SUDHL5 (cell line): Measurements from ENCODE around the genes IREB2, CHRNA5 and TMED3.

- PRO-cap, result bidirectional peak, plus-strand start at chr15:78438216, minus-strand start at chr15:78437909
Measured at GRCh38 chr15:78437405-78438374, at the start of gene IREB2. IREB2 (plus strand) TSS chr15:78438216.

GRCh38 chr15:78445877-78446858 is 8.2 kb downstream of the IREB2 start:
- PRO-cap, result no peak

DNA sequence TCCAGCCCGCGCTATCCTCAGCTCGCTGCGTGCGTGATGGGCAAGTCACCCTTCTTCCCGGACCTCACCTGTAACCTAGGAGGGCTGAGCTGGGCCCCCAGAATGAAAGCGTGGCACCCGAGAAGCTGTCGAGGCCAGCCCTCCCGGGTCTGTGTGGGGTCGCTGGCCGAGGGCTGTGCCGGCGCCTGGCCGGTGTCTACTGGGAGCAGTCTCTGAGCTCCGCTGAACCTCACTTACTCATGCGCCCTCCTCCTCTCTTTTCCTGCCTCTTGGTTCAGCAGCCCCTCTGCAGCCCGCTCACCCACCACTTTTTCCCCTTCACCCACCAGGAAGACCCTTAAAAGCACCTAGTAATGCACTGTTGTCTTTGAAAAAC is 405 bp downstream of the HYKK start:
- PRO-cap, result no peak

DNA sequence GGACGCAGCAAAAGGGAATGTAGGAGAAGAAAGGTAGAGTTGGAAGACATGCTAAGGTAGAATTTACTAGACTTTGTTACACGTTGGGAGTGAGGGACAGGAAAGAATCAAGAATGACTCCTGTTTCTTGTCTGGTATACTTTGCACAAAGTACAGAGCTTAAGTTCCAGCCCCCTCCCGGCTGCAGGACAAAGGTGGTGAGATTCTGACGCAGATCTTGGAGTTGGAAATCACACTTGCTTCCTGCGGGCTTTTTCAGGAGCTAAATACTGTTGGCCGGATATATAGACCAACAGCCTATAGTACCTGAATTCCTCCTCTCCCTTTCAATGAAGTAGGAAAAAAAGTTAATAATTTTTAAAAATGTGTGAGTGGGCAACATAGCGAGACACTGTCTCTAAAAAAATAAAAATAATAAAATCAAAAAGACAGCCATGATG is 979 bp downstream of the HYKK start:
- PRO-cap, result no peak

DNA sequence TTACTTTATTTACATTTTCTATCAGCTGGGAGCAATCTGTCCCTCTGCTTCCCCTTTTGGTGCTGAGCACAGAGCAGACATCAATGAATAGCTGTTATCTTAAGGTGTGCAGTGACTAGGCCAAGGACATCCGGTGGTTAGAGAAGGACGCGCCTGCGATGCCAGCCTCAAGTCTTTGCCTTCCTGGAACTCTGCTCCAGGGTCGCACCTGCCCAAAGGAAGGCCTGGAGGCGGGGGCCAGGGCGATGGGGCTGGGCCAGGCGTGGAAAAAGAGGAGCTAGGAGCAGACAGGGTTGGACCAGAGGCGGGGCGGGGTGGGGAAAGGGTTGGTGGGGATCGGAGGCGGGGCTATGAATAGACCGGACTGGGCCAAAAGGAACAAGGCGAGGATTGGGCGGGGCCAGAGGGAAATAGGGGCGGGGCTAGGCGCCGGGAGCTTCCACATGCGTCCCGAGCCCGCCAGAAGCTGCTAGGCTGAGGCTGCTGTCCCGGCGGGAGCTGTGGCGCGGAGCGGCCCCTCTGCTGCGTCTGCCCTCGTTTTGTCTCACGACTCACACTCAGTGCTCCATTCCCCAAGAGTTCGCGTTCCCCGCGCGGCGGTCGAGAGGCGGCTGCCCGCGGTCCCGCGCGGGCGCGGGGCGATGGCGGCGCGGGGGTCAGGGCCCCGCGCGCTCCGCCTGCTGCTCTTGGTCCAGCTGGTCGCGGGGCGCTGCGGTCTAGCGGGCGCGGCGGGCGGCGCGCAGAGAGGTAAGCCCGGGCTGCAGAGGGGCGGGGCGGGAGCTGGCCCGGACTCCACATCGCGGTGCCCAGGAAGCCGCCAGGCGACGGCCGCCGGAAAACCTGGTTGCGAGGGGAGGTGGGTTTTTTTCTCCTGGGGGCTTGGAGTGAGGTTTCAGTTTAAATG is at the start of gene CHRNA5:
CHRNA5 (plus strand) TSS at position 442 of the 904 bp plus-strand sequence.
- PRO-cap, result no peak

GRCh38 chr15:78726862-78727359 is 84.4 kb downstream of the ADAMTS7 start:
- PRO-cap, result unidirectional peak, plus-strand start at chr15:78727136

GRCh38 chr15:78727599-78728018 is 83.7 kb downstream of the ADAMTS7 start:
- PRO-cap, result no peak

DNA sequence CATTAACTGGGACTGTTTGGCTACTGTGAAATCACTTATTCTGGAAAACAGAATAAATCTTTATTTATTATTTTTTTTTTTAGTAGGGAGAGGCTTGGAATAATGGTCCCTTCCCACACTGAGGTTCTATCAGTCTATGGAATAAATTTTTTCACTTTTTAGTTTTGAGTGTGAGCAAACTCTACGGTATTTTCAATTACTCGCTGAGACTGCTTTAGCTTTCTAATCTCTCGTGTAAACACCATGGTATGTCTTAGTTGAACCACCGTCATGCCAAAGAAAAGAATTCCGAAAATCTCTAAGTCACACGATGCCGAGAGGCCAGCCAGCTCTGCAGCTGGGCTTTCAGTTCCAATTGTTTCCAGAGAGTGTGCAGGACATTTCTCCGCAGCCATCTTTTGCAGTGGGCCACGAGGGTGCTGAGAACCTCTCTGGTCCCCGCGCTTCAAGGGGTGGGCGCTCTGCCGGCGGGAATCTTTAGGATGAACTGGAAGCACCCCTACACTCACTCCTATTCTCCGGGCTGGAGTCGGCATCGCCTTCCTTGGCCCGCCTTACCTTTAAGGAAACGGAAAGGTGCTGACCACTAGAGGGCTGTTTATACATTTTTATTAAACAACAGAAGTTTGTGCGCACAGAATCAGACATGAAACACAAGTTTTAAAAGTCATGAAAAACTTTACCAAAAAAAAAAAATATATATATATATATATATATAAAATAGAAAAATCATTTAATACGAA is 12.8 kb upstream of the MORF4L1 start:
- PRO-cap, result no peak

DNA sequence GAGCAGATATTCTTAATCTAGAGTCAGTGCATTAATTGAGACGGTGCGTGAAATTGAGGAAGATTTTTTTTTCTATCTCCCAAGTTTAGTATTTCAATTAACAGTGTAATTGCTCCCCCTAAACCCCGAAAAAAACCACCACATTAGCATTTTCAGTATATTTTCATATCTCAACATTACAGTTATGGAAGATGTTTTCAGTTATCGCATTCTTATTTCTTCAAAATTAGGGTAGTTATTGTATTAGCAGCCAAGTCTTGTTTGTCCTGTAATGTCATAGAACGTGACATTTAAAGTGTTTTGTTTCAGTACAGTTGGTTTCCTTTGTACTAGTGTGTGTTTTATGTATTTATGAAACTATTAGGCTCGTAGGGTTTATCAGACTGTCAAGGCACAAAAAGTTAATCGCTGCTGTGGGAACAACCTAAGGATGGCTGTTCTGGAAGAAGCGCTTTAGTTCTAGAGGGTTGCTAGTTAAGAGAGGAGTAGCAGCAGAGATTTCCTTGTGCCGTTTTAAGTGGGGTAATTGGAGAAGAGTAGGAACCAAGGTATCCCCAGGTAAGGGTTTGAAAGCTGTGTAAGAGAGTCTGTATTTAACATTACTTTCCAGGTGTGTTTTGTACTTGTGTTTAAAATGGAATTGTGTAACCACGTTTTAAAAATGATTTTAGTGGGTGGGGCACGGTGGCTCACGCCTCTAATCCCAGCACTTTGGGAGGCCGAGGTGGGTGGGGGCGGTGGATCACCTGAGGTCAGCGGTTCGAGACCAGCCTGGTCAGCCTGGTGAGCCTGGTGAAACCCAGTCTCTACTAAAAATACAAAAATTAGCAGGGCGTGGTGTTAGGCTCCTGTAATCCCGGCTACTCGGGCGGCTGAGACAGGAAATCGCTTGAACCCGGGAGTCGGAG is 2.4 kb downstream of the MORF4L1 start:
- PRO-cap, result no peak

DNA sequence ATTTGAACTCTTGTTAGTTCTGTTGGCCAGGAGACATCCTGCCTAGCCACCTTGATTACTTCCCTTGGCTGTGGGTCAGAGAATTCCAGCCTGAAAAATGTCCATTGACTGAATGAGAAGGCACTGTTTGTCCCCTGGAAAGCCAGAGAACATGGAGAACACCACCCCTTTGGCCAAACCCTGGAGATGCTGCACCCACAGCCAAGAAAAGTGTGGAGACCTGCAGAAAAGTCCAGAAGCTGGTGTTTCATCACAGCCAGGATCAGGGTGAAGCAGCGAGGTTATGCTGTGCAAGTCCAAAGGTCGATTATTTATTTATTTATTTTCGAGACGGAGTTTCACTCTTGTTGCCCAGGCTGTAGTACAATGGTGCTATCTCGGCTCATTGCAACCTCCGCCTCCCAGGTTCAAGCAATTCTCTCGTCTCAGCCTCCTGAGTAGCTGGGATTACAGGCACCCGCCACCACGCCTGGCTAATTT is 5.4 kb upstream of the CTSH start:
- PRO-cap, result no peak

- PRO-cap, result no peak
Measured at GRCh38 chr15:78951826-78952535, 7.1 kb upstream of the CTSH start.

GRCh38 chr15:79078695-79079558 is 11.7 kb downstream of the RASGRF1 start:
- PRO-cap, result no peak

- PRO-cap, result no peak
Measured at GRCh38 chr15:79235984-79236248, 46.6 kb upstream of the ANKRD34C start.

- PRO-cap, result unidirectional peak, plus-strand start at chr15:79311157; unidirectional peak, plus-strand start at chr15:79311169
Measured at GRCh38 chr15:79310554-79311791, at the start of gene TMED3. TMED3 (plus strand) TSS chr15:79311112.

GRCh38 chr15:79883436-79884071 is 13.3 kb downstream of the MTHFS start:
- PRO-cap, result no peak

GRCh38 chr15:79897776-79898111 is 930 bp upstream of the MTHFS start:
- PRO-cap, result no peak

DNA sequence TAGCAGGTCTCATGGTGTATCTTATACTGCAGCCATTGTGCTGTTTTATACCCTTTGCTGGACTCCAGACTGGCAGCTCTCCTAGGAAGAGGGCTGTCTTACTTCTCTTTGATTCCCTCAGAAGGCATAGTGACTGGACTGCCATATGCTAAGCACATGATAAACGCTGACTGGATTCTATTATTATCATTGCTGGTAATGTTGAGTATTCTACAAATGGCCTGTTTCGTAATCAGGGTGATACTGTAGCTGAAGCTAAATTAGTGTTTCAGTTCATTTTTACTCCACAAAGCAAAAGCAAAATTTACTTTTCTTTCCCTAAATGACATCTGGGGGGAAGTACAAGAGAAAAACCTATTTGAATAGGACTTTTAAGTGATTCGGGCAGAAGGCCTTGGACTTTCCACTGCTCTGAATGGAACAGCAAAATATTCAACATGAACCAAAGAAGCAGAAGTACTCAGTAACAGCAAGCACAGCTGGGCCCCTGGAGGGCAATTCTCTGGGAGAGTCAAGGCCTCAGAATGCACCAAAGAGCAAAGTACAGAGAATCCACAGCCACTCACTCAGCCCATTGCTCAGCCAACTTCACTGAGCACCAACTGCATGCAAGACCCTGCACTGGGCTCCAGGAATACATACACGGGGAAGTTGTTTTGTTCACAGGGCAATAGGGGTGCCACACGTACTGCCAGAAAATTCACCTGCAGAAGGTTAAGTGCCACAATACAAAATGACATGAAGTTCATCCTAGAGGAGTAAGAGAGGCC is 7.9 kb upstream of the BCL2A1 start:
- PRO-cap, result no peak

DNA sequence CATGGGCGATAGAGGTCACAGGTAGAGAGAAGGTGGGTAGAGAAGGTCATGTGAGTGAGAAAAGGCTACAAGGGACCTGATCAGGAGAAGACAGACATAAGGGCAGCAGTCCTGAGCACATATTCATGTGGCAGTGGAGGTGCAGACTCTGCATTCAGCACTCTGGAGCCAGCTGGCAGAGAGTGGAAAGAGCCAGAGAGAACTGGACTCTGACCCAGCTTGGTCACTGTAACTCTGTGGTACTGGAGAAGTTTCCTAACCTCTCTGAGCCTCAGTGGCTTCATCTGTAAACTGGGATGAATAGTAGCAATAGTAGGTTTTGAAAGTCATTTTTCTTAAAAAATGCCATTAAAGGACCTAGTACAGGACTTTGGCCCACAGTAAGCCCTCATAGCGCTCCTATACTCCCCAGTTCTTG is 17.7 kb upstream of the BCL2A1 start:
- PRO-cap, result no peak

GRCh38 chr15:79989498-79990189 is 18.6 kb upstream of the BCL2A1 start:
- PRO-cap, result no peak

DNA sequence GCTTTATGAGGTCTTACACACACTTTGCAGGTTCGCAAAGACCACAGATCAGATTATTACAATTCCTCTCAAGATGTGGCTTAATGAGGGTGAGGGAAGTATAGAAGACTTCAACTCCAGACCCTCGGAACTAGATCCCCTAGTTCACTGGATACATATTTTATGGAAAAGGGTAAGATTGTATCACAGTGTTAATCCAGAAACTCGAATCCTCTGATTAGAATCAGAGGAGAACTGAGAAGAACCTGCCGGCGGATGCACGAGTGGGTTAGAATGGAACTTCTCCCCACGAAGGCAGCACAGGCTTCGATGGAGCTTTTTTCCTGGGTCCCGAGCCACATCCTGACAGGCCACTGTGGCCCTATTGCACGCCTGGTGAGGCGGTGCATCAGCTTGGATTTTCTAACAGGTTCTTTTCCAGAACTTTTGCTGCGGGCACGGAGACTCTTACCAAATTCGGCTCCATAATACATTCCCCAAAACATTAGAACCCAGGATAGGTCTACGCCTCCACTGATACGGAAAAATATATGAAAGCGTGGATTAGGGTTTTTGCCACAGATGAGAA is 1.1 kb downstream of the CTXND1 start:
- PRO-cap, result no peak